Frontal cortex (tissue), 2 donors: Measurements from ENCODE around the genes PLA2G2D, CDA, SH2D5, HP1BP3 and EIF4G3.

- RAMPAGE, long total RNA: no peak
Observed at GRCh38 chr1:19390693-19391918, 79.0 kb downstream of the SLC66A1 start.

DNA sequence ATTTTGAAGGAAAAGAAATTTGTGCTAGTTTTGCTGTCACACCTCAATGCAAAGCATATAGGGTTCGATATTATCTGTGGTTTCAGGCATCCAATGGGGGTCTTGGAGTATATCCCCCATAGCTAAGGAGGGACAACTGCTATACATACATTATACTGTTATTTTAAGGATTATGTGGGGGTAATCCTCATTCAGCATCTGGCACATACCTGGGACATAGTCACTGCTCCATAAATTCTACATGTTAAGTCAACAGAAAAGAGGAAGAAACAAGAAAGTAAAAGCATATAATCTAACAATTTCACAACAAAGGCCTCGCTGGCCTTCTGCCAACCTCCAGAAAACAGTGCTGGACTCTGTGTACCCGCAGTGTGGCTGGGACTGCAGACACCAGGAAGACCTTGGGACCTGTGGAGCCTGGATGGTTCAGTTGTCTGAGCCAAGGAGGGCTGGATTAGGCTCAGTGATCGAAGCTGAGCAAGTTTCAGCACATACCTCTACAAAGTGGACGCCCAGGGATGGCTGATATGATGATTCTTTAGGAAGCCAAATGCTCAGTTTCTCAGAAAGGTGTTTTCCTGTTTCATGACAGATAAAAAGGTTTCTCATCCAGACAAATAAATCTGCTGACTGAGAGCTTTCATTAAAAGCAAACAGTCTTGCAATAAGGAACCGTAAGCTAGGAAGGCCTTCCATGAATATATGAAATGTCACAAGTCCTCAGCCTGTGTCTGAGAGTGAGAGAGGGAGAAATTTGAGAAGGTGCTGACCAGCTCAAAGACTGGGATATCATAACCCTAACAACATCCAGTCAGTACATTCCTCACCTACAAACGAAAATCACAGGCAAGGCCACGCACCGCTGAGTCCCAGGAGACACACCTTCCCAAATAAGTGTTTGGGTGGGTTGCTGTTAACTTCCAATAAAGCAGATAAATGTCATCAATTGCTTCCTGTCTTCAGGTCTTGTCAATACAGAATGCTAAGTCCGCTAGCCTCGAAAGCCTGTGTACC is 48.5 kb downstream of the CAPZB start:
- RAMPAGE, long total RNA: no peak

DNA sequence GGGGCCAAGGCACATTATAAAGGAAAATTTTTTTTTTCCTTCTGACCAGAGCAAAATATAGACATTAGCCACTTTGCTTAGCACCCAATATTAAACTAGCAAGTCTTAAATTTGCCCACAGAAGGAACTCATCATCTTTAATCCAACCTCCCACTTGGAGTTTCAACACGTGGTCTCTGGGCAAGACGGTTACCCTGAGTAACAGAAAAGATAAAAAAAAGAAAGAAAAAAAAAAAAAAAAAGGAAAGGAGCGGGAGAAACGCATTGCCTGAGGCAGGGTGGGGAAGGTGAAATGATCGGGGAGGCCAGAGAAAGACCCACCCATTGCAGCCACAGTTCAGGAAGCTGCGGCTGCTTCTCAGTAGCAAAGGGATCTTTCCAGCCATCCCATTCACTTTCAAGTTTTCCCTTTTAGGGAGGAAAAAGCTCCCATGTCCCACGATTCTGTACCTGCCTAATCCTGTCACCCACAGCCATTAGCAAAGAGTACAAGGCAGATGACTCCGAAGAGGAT is 32.0 kb upstream of the OTUD3 start:
- RAMPAGE, long total RNA: no peak

GRCh38 chr1:19980260-19980840 is 932 bp upstream of the PLA2G2A start:
- RAMPAGE, long total RNA: no peak

DNA sequence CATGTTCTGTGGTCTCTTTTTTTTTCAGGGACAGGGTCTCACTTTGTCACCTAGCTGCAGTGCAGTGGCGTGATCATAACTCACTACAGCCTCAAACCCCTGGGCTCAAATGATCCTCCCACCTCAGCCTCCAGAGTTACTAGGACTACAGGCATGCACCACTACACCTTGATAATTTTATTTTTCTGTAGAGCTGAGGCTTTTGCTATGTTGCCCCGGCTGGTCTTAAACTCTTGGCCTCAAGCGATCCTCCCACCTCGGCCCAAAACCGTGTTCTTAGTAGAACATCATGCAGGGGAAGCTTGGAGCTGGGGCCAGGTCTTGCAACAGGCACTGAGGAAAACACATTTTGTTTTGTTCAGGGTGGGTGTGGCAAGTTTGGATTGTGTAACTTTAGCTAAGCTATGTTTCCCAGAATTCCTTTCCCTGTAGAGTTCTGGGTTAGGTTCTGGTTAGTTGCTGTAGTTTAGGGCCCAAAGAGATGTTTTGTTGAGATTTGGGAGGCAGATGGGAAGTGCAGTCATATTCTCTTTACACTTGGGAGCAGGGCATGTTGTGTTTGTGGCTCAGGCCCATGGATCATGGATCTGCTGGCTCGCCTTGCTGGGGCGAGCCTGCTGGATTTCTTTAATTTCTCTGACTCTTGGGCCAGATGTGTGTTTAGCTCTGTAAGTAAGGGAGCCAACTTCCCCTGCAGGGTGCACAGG is 23.9 kb downstream of the PLA2G5 start:
- RAMPAGE, long total RNA: no peak

GRCh38 chr1:20119349-20119615 is at the start of gene PLA2G2D:
TSS of gene PLA2G2D (minus strand) at chr1:20119536.
- RAMPAGE, long total RNA: no peak

- RAMPAGE, long total RNA: no peak
Observed at GRCh38 chr1:20182950-20183435, 2.9 kb upstream of the UBXN10 start.

DNA sequence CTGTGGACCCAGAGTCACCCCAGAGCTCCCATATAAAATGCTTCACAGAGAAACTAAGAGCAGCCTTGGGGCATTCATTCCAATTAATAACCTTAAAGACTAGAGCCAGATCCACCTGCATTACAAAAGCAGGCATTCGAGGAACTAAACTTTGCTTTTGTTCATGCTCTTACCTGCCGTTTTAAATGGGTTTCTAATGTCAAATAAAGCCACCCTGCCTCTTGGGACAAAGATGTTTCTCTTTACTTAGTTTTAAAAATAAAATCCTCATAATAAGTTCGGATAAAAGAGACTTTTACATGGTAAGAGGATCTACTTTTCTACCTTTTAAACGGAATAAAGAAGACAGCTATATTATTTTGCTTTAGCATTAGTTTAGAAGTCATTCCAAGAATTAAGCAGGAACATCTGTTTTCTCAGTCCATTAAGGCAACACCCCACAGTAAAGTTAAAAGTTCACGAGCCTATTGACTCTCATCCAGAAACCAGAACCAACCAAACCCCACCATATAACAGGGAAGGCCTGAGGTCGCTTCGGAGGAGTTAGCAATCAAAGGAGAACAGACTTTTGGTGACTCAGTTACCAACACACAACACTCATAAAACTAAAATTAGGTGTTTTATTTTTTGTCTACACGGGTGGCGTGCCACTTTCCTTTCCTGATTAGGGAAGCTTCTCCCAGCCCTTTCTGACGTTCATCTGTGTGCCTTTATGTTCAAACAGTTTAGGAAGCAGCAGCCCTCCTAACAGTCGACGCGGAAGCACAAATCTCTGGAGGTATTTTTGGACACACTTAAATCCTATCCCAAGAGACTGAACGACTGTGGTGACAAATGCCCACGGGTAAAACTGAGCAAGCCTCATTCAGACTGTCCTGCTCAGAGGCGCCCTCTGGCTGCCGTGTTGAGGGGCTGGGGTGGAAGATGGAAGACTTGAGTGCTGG is 8.4 kb upstream of the PLA2G2C start:
- RAMPAGE, long total RNA: no peak

- RAMPAGE, long total RNA: no peak
Observed at GRCh38 chr1:20211508-20212062, 25.3 kb upstream of the PLA2G2C start.

DNA sequence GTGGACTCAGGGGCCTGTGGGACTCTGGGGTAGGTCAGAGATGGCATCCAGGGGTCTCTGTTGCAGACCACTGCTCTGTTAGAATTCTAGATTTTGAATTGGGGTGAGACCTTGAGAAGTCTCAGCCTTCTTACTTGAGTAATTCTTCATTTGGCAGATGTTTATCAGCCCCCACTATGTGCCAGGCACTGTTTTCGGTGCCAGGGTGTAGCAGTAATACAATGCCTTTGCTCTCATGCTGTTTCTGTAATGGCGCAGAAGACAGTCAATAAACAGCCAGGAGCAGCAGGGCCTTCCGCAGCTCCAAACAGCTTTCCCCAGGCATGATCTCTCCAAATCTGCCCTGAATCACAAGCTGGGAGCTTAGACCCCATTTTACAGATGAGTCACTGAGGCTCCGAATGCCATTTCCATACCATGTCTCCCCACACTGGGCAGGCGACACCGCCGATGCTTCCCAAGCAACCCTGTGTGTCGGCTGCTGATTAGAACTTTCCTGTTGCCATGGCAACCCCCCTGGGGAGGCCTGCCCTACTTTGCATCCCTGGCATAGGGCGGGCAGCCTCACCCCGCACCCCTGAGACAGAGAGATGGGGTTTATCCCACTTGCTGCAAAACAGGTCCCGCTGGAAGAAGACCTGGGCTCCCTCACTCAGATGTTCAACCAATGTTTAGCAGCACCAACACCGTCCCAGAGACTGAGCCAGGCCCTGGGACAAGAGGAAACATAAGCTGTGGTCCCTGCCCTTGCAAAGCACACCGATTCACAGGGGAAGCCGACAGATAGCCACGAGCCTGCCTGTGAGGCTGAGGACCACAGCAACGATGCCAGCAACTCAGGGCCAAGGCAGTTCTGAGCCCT is 81.7 kb downstream of the CAMK2N1 start:
- RAMPAGE, long total RNA: no peak

DNA sequence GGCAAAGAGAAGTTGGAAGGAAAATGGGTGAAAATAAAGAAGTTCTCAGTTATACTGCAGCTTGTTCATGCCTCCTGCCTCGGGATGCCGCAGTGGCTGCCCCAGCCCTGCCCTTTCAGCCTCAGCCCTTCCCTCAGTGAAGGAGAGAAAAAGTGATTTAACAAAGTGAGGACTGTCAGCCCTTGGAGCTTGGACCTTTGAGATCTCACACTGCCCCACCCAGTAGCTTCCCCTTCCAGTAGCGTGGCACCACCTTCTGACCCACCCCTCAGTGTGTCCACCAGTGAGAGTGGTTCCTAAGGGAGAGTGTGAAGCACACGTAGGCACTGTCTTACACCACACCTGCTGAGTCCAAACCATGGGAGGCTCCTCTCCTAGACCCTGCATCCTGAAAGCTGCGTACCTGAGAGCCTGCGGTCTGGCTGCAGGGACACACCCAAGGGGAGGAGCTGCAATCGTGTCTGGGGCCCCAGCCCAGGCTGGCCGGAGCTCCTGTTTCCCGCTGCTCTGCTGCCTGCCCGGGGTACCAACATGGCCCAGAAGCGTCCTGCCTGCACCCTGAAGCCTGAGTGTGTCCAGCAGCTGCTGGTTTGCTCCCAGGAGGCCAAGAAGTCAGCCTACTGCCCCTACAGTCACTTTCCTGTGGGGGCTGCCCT is at the start of gene CDA:
CDA (plus strand) TSS at position 499 of the 656 bp plus-strand sequence.
- RAMPAGE, long total RNA: no peak

- RAMPAGE, long total RNA: no peak
Observed at GRCh38 chr1:20634410-20635078, 1.3 kb downstream of the PINK1 start.

DNA sequence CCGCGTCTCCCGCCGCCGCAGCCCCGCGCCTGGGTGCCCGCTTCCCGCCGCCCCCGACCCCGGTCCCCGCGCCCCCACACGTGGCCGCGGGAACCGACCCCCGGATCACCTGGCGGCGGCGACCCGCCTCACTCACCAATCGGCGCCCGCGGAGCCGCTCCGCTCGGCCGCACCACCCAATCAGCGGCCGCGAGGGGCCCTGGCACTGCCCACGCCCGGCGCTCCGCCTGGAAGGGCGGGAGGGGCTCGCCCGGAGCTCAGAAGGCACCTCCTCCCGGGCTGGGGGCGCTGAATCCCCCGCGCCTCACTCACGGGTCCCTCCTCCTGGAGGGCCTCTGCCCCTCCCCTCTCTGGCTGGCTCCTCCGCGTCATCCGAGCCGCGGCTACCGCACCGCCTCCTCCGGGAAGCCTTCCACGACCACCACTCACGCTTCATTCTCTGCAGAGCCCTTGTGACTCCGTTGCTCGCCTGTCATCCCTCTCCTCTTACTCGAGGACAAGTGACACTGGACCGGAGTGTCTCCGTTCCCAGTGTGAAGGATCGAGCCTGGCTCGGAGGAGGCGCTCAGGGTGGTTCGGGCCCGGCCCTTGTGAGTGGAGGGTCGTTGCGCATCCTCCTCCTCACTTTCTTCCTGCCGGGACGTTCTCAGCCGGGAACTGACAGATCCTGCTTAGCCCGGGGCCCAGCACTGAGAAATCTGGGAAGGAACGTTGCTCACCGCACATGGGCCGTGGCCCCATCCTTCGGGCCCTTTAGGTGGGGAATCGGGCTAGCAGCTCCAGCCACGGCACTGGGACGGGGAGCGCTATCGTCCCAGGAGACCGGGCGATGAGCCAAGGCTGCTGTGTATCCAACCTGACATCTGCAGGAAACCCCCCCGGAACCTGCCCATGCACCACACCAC is at the start of gene SH2D5:
SH2D5 (minus strand) TSS at position 659 of the 905 bp plus-strand sequence.
- RAMPAGE, long total RNA: no peak

DNA sequence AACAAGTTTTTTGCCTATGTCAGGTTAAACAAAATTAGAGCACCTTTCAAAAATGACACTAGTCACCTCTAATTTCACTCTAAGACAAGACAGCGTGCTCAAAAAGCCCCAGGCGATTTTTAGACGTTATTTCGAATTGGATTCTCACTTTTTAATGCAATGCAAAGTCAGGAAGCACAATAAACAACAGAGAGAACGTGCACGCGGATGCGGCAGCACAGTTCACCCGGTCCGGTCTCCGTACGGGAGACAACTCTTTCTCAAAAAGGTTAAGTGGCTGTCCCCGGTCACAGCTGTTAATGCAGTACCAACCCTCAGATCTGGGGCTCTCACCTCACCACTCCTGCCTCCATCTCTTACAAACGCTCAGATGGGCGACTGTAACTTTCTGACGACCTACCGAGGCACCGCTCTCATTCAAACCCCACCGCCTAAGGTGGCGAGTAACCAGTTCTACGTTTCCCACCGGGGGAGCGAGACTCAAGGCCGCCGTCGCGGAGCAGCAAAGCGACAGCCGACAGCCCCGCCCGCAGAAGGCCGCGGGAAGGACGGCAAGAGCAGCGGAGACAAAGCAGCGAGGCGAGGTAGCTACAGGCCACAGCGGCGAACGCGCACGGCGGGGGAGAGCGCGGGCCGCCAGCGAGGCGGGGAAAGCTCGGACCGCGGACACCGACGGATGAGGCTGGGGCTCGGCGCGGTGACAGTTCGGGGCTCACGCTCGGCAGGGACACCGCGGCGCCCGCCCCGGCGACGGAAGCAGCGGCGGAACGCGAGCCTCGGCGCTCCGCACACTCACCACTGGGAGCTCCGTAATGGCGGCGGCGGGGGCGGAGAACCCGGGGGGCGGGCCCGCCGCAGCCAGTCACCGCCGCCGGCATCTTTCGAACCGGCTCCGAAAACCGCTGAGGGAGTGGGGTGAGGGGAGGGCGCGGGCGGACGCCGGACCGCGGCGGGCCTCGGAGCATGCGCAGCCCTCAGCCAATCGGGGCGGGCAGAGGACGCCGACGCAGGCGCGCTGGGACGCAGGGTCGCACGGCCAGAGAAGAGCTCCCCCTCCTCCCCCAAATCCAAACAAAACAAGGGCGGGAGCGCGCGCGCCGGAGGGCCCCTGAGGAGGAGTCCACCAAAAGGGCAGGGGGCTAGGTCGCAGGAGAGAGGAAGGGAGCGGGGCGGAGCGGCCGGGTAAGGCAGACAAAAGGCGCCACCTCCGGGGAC is 847 bp downstream of the HP1BP3 start:
- RAMPAGE, long total RNA: start-site peak on the minus strand centred at position 885 of the sequence, 148 bp wide, 387 and 47 reads in 2 replicates

- RAMPAGE, long total RNA: start-site peak on the minus strand at chr1:20787264-20787310, 3,380 and 285 reads in 2 replicates
Observed at GRCh38 chr1:20787068-20787621, at the start of gene HP1BP3. TSS of gene HP1BP3 (minus strand) at chr1:20787307.

DNA sequence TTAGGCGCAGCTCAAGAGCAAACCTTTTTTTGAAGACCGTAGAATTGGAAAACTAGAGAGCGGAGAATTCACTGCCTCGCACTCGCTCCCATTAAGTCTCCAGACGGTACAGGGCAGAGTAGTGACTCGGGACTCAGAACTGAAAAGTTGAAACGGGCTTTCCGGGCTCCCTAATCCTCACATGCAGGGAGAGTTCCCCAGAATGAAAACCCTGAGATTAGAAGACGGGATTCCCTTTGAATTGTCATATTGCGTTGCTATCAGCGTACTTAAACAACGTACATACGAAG is 460 bp upstream of the HP1BP3 start:
- RAMPAGE, long total RNA: no peak

DNA sequence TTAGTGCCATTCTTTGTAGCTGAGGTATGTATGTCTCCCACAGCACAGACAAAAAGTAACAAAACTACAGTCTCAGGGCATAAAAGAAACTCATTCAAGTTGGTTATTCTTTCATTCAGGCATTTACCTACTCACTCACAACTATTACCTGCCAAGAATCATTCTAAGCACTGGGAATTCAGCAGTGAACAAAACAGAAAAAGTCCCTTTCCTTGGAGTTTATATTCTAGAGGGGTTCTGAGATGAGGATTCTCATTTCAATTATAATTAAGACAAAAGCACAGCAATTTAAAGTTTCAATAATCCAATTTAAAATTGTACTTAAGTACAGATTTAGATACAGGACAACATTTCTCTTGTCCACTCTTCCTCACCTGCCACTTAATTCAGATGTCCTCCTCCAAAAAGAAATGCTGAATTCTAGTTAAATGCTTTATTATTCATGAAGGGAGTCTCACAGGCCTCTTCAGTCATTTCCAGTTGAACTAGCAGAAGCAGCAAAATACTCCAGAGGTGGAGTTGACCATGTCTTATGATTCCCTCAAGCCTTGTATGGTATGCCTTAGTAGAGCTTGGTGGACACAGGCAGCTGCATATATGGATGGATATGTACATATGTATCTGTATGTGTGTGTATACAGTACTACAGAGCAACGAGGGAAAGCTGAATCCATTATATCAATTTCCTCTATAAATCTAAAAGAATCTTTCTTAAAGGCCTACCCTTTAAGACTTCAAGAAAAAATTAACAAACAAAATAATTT is 83.4 kb upstream of the HP1BP3 start:
- RAMPAGE, long total RNA: no peak

DNA sequence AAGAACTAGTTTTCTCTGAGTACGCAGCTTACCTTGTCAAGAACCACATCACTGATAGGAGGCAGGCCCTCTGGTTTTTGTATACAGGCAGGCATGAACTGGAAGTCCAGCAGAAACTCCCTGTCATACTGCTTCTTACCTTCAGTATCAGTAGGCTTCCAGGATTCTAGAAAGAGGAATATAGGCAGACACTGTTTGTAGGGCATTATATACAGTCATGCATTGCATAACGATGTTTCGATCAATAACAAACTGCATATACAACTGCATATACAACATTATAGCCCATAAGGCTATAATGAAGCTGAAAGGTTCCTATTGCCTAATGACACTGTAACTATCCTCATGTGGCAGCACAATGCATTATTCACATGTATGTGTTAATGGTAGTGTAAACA is 108.2 kb upstream of the HP1BP3 start:
- RAMPAGE, long total RNA: no peak

- RAMPAGE, long total RNA: no peak
Observed at GRCh38 chr1:21176763-21177286, at the start of gene EIF4G3. TSS of gene EIF4G3 (minus strand) at chr1:21176897.

DNA sequence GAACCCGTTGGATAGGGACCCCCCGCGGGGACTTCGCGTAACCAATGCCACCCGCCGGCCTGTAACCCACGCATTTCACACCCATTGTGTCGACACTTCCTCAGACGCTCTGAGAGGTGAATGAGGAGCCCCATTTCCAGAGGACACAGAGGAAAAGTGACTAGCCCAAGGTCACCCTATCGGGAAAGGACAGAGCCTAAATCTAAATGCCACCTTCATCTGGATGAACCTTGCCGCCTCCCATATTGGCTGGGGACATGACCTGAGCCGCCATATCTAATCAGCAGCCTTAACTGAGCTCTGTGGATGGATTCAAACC is 549 bp upstream of the EIF4G3 start:
- RAMPAGE, long total RNA: no peak